Endothelial cell (in vitro differentiated cells): ENCODE results near the genes UNC119B and ACADS.

- PRO-cap = no peak
These were observed 16.2 kb upstream of the RAB35 start for GRCh38 chr12:120132488-120133357.

DNA sequence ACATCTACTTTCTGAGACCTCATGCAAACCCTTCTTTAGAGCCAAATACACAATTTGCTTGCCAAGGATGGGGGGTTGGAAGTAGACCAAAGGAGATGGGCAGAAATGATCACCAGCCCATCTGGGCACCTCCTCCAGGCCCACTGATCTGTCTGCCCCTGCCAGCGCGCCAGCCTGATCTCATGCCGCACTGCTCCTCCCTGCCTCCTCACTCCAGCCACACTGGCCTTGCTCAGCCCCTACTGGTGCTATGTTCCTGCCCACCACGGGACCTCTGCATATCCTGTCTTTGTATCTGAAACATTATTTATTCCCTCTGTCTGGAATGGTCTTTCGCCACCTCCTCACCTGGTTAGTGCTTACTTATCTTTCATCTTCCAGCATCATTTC, 24.8 kb upstream of the RAB35 start:
- PRO-cap = no peak

DNA sequence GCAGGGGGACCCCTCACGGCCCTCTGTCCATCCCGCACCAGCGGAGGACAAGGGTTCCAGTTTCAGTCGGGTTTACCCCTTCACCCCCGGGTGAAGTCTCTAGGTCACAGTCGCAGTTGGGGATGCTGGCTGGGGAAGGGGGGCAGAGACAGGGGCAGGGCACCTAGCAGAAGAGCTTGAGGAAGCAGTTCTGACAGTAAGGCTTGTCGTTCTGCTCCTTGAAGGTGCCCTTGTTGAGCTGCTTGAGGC, 11.2 kb upstream of the RPLP0 start:
- PRO-cap = no peak

GRCh38 chr12:120214632-120215365, 13.9 kb upstream of the RPLP0 start:
- PRO-cap = no peak

- PRO-cap = no peak
These were observed 24.2 kb upstream of the RPLP0 start for GRCh38 chr12:120225255-120225454.

GRCh38 chr12:120241983-120242759, 23.4 kb downstream of the PXN start:
- PRO-cap = bidirectional peak, plus-strand start at chr12:120242513, minus-strand start at chr12:120242337

DNA sequence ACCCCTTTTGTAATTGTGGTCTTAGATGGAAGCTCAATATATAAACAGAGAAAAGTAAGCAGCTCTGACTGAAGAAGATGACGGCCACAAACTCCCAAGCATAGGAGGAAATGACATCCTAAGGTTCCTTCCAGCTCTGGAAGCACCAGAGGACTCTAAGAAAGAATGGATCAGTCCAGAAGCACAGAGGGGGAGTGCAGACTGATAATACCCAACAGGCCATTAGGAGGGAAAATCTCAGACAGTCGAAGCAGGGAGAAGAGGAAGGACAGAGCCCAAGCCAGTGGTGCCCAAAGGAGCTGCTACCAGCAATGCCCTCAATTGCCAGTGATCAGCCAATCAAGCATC, 16.4 kb downstream of the PXN start:
- PRO-cap = unidirectional peak, plus-strand start at position 173 of the sequence; unidirectional peak, plus-strand start at position 240 of the sequence

DNA sequence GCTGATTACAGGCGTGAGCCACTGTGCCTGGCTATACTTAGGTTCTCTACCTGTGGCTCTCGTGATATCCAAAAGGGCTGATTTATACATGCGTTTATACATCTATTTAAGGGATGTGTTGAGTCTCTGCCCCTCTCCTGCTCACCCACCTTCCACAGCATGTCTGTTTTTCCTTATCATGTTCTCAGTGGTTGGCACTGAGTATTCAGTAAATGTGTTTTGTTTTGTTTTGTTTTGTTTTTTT, 2.9 kb downstream of the GATC start:
- PRO-cap = no peak

DNA sequence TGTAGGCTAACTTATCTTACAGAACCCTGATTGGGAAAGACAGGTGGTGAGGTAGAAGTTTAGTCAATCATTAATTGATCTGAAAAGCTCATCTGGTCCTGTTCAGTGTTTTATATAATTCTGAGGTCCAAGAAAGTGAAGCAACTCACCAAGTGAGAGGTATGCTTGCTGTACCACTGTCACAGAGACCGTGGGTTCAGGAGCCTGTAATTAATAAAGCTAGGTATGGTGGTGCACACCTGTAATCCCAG, 7.2 kb downstream of the GATC start:
- PRO-cap = no peak

DNA sequence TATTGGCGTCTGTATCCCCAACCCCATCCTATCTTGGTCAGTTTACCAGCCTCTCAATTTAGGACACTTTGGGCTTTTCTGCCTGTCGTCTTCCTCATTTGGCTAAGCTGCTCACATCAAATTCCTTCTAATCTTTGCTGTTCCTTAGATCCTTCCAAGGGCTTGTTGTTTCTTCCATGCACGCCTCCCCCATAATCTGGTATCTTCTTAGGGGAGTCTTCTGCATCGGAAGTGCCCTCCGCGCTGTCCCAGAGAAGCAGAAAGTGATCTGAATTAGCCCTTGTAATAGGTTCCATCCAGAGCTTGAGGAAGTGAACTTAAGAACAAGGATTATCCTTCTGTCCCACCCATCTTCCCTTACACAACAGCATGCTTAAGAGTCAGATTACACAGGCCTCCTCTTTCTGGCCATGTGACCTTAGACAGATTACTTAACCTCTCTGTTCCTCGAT, 11.2 kb downstream of the CABP1 start:
- PRO-cap = no peak

DNA sequence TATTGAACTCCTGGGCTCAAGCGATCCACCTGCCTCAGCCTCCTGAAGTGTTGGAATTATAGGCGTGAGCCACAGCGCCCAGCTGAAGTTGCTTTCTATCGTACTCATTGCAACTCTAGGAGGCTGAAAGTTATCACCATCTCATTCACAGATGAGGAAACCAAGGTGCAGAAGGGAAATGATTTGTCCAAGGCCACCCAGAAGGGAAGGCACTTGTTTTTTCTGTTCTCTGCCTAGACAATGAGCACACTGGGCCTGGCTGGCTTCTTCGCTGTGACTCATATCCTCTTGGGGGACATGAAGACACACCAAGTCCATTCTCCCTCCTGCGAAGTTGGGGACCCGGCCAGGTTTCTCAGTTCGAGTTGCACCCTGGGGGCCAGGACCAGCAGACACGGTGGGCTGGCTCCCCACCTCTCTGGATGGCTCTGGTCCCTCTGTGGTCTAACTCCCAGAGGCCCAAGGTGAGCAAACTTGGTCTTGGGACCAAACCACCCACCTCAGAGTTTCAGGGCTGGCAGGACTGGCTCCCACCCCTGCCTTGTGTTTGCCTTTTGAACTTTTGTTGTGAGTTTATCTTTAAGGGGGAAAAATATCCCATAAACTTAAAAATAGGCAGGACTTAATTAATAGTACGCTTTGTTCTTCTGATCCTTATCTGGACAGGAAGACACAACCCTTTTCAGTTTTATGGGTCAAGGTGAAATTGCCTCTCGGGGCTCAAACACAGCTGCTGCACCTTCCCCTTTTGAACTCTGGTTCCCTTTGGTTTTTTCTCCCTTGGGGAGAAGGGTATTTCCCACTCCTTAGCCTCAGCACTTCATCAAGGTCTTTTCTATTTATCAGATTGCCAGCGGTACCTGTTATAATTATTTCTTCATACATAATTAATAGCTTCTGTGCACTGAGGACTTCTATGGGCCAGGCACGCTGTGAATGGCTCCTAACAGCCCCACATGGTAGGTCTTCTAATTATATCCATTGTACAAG, 9.0 kb upstream of the MLEC start:
- PRO-cap = no peak

- PRO-cap = unidirectional peak, minus-strand start at chr12:120698687; unidirectional peak, minus-strand start at chr12:120698882
These were observed 11.5 kb upstream of the UNC119B start for GRCh38 chr12:120698453-120699407.

DNA sequence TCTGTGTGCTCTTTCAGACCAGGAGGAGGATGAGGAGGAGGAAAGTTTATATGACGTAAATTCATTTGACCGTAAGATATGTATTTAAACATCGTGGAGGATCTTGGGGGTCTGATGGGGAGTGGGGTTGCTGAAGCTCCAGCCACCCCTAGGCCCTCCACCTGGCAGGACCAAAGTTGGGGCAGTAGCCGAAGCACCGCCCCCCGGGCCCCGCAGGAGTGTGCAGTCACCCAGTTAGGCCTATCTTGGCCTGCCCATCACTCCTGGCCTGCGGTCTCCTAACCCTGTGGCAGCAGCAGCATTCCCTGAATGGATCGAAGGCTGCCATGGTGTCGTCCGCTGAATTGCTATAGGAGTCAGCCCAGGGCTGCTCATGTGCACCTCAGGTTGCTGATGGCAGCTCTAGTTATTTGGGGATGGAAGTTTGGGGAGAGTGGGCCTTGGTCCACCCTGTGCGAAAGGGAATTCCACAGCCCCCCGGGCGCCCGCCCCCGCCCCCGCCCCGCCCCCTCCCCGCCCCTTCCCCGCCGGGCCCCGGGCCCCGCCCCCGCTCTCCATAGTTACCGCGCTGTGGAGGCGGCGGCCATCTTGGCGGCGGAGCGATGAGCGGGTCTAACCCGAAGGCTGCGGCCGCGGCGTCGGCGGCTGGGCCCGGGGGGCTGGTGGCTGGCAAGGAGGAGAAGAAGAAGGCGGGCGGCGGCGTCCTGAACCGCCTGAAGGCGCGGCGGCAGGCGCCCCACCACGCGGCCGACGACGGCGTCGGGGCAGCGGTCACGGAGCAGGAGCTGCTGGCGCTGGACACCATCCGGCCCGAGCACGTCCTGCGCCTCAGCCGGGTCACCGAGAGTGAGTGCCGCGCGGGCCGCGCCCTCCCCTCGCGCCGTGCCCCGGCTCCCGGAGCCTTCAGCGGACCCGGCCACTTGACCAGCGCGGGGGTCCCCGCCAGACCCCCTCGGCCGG, at the start of gene UNC119B:
Gene UNC119B, plus strand, starts transcription at position 586 of the 960 bp plus-strand sequence.
- PRO-cap = unidirectional peak, plus-strand start at position 301 of the sequence; bidirectional peak, plus-strand start at position 586 of the sequence, minus-strand start at position 471 of the sequence; bidirectional peak, plus-strand start outside the sequence, minus-strand start at position 848 of the sequence

GRCh38 chr12:120725557-120726666, at the start of gene ACADS:
TSS of gene ACADS (plus strand) at chr12:120725826.
- PRO-cap = bidirectional peak, plus-strand start at chr12:120725839, minus-strand start at chr12:120725689; unidirectional peak, minus-strand start at chr12:120725976

DNA sequence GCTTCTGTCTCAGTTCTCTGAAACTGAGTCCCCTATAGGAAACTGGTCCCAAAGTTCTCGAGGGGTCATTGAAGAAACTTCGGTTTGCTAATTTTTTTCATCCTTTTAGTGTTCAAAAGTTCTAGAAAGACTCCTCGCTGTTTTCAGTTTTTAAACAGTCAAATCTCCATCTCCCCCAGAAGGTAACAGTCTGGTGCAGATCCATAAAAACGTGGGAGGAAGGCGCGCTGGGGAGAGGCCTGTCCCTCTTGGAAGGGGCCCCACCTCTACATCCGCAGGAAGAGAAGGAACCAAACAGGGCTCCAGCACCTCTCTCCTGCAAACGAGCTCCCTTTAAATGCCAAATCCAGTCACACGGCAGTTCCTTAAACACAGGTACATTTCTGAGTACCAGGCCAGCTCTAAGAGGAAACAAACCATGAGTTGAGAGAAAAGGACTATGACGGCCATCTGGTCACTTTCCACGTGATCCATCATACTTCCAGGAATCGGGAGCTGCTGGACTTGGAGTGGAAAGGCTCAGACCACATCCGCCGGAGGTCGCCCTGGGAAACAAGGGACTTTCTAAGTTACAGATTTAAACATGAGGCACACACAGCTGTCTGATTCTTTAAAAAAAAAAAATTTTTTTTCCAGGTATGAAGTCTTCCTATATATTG, 39.0 kb downstream of the ACADS start:
- PRO-cap = no peak

DNA sequence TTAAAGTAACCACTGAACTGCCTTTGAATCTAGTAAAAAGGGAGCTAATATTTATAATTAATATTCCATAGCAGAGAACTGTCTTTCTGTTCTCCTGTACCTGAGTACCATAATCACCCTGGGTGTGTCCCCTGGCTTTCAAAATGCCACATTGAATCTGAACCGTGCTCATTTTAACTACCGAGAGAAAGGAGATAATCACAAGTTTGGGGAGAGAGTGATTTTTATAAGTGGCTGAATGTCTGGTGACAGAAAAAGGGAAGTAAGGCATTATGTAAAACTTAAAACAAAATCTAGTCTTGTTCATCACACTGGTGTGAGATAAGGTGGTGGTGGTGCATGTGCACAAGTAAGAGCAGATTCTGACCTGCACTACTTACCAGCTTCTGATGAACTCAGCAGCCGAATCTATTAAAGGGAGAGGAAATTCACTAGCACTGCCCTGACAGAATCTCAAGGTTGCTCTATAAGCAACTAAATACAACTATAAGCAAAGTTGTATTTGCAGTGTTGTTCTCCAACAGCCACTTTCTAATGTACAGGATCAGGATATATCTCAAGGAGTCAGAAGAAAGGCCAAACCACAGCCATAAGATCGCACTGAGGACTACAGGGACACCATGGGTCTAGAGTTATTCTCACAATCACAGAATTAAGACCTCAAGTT, 56.3 kb downstream of the SPPL3 start:
- PRO-cap = no peak

- PRO-cap = no peak
These were observed 29.1 kb downstream of the SPPL3 start for GRCh38 chr12:120874965-120875518.

DNA sequence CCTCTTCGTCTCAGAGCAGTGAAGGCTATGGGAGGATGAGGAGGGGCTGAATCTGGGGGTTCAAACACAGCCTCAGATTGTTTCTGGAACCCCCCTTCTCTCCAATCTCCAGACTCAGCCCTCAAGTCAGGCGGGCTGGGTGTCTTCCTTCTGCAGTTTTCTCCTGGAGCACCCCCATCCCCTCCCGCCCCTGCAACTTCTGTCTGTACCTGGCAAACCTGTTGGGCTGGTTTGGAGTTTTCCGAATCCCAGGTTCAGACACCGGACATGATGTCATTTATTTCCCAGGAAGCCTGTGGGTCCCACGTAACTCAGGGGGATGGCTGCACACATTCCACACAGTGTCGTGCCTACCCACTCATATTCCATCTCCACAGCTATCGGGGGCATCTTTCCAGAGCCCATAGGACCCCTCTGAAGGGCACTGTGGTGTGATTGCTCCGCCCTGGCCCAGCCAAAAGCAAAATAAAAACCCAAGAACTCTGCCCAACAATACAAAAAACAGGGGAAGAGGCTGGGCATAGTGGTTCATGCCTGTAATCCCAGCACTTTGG, 25.1 kb upstream of the SPPL3 start:
- PRO-cap = no peak

GRCh38 chr12:120936210-120936596, 32.0 kb upstream of the SPPL3 start:
- PRO-cap = no peak

DNA sequence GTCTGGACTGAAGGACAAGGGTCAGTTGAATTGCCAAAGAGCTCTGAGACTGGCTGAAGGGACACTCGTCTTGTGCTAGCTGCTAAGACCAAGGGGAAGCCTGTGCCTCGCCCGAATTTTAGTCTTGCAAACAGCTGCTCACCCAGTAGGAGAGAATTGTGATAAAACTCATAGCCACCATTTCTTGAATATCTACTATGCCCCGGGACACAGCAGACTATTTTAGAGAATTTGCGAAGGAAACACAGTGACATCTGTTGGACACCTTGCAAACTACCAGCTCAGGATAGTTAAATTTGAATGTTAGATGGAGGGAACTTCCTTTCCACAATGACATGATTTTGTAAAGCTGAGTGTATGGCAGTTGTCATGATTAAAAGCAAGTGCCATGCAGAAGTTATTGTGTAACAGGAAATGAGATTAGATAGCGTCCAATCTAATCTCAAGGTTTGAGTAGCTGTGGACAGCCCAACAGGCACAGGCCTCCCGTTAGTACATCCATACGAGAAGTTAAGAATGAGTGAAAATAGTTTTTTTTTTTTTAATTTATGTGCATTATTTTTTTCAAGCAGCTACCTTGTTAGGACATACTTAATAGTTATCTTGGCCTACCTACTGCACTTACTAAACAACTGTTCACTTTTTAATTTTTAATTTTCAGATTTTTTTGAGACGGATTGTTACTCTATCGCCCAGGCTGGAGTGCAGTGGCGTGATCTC, 6.5 kb upstream of the HNF1A start:
- PRO-cap = no peak